AG08470 (cell line): ENCODE measurements around a stretch of chr22.

DNA sequence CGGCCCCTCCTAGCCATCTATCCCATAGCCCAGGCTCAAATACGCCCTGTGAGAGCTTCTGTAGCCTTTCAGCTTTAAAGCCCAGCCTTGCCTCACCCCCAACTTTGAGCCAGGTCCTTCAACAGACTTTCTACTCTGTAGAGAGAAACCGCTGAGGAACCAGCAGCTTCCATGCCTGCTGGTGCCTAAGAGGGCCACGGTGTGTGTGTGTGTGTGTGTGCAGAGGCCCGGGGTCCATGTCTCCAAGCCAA lies 42.2 kb downstream of the APOL1 start:
- RRBS = no CpG with 5 or more reads among the region's 5 CpGs

- RRBS = no CpG with 5 or more reads among the region's 33 CpGs
Observed at GRCh38 chr22:36316442-36317485, 63.8 kb downstream of the APOL1 start.

GRCh38 chr22:36331419-36332010 lies 56.3 kb downstream of the MYH9 start:
- RRBS = no CpG with 5 or more reads among the region's 8 CpGs

DNA sequence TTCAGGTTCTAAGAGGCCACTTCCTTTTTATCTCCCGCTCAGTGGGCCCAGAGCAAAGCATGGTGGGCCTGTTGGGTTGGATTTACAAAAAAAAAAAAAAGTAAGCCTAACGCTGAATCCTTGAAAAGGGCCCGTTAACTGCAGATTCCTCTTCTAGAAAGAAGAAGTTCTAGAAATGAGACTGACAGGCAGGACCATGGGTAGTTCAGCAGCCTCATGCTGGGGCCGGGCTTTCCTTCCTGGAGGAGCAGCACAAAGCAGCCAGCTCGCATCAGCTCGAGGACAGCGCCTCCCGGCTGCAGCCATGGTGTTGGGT lies 53.8 kb downstream of the MYH9 start:
- RRBS = 87% methylated on average over 5 of the region's 8 CpGs

DNA sequence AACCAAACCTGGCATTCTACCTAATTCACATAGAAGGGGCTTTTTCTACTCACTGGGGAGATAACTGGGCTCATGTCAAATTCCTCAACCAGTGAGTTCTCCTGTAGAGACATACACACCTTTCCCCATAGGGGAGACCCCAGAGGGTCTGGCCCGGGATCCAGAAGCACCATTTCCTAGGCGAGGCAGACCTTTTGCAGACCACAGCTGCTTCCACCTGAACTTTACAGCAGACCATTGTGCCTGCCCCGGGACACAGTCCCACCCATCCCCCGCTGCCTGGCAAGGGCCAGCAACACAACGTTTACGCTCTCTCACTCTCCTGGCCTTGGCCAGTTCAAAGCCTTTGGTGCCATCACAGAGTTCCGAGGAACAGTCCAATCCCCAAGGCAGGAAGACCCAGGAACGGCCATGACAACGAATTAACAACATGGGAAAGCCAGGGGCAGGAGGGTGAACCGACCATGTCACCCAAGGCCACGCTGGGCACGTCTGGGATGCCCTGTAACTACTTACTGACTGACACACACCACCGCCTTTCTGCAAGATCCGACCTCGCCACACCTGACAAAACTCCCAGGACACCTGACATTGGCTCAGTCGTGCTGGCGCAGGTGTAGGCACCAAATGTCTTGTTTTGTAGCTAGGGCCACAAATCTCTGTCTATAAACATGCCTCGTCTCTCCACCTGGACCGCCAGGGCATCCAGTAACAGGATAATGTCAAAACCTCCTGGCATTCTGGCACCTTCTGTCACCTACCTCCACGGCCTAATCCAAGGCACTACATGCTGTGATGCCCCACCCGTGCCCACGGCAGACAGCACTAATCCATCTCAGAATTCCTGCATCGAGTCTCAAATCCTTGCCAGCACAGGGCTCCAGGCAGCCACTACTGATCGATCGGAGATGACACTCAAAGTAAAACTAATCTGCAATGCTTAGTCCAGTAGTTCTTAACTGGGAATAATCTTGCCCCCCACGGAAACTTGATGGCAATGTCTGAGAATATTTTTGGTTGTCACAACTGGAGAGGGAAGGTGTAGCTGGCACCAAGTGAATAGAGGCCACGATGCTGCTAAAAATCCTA lies 51.2 kb downstream of the MYH9 start:
- RRBS = 75% methylated on average over 3 of the region's 27 CpGs

GRCh38 chr22:36351608-36352478 lies 35.9 kb downstream of the MYH9 start:
- RRBS = 34% methylated on average over 4 of the region's 25 CpGs

DNA sequence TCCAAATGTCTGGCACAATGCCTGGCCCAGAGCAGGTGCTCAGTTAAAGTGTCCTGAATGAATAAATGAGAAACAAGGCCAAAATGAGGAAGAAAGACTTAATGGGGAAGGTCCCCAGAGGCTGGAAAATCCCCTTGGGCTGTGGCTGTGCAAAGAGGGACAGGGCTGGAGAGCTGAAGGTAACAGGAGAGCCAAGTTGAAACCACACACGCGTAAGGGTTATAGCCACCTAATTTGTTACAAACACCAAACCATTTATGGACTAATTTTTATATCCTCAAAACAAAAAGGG lies 28.6 kb downstream of the MYH9 start:
- RRBS = no CpG with 5 or more reads among the region's 2 CpGs

GRCh38 chr22:36361414-36361875 lies 26.3 kb downstream of the MYH9 start:
- RRBS = no CpG with 5 or more reads among the region's 5 CpGs

GRCh38 chr22:36364836-36365525 lies 22.8 kb downstream of the MYH9 start:
- RRBS = no CpG with 5 or more reads among the region's 11 CpGs

GRCh38 chr22:36377100-36377738 lies 10.5 kb downstream of the MYH9 start:
- RRBS = 100% methylated on average over 4 of the region's 19 CpGs

- RRBS = 3% methylated on average over 2 of the region's 5 CpGs
Observed at GRCh38 chr22:36385850-36386297, 1.9 kb downstream of the MYH9 start.

DNA sequence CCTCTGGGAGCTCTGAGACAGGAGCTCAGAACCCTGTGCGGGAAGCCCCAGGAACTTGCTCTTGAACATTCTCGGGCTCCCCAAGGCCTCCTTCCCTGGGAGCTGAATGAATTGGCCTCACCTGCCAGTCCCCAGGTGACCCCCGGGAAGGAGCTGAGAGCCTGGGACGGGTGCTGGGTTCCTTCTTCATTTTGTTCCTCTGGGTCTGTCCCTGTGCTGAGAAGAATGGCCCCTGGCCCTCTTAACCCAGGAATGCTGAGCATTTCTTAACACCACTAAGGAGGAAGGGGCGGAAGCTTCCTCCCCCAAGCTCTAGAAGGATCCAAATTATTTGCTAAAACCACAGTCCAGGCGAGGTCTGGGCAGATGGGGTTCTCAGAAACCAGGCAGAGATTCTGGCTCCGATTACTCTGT lies 44.7 kb upstream of the MYH9 start:
- RRBS = no CpG with 5 or more reads among the region's 7 CpGs

- RRBS = no CpG with 5 or more reads among the region's 6 CpGs
Observed at GRCh38 chr22:36523032-36523472, 5.9 kb downstream of the EIF3D start.

GRCh38 chr22:36701321-36701747 lies 2.2 kb downstream of the CACNG2 start:
- RRBS = no CpG with 5 or more reads among the region's 8 CpGs

DNA sequence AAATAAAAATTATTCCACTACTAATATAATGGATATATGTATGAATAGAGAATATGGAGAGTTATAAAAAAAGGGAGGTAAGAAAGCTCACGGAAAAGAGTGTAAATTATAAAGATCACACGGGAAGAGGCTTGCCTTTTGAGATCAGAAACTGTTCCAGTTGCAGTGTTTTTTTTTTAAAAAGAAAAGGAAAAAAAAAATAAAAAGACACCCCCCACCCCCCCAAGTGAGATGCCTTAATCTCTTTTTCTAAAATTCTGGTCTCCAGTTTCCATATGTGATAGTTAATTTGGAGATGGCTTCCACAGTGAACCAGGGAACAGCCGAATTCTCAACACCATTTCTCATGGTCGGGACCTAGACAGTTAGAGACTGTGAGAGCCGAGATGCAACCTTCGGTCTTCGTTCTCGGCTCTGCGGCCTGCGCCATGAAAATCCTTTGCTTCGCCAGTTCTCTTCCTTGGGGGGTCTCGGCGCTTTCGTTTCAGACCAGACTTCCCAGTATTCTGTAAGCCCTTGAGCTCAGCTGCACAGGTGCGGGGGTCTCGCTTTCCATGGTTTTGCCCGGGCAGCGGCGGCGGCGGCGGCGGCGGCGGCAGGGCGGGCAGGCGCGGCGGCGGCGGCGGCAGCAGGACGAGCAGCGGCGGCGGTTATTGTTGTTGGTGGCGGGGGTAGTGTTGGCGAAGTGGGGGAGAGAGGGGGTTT lies 732 bp downstream of the CACNG2 start:
- RRBS = no CpG with 5 or more reads among the region's 38 CpGs

GRCh38 chr22:36870238-36870828 lies 9.5 kb downstream of the NCF4 start:
- RRBS = 73% methylated on average over 5 of the region's 15 CpGs

DNA sequence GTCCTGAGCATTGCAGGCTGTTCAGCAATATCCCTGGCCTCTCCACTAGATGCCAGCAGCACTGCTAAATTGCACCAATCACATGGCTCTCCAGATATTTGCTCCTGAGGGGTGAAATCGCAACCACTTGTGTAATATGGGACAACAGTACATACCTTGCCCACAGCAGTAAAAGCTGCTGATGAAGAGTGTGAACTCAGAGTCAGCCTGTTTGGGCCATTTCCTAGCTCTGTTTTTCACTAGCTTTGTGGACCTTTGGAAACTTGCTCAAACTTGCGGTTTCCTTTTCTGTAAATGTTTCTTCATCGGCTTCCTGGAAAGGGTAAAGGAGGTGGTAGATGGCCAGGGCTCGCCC lies 12.9 kb downstream of the NCF4 start:
- RRBS = no CpG with 5 or more reads among the region's 4 CpGs

DNA sequence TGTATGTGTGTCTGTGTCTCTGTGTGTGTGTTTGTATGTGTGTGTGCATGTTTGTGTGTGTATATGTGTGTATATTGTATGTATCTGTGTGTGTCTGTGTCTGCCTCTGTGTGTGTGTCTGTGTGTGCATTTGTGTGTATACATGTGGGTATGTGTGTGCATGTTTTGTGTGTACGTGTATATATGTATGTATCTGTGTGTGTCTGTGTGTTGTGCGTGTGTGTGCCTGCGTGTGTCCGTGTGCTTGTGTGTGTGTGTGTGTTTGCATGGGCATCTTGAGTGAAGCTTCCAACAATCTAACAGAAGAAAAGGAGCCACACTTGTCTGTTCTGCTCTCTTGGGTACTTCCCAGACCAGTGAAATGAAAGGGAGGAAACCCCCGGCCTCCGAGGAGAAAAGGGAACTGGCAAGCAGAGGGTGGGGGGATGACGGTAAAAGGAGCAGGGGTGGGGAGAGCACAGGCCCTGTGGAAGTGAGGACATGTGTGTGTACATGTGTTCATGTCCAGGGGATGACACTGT lies 7.9 kb downstream of the CSF2RB start:
- RRBS = no CpG with 5 or more reads among the region's 7 CpGs

DNA sequence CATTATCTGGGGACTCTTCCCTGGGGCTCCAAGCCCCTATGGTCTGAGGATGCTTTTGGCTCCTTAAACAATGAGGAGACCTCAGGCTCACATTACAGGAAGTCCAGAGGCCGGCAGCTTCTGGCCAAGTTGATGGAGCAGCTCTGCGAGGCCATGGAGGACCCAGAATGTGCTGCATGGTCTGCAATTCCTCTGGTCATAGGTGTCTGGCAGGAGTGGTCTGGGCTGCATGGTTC lies 17.4 kb downstream of the TEX33 start:
- RRBS = no CpG with 5 or more reads among the region's 2 CpGs

GRCh38 chr22:37017282-37018063 lies 1.8 kb downstream of the TST start:
- RRBS = no CpG with 5 or more reads among the region's 15 CpGs